Cardiac atrium fibroblast (primary cell): ENCODE results near the genes MSN and NALF2.

DNA sequence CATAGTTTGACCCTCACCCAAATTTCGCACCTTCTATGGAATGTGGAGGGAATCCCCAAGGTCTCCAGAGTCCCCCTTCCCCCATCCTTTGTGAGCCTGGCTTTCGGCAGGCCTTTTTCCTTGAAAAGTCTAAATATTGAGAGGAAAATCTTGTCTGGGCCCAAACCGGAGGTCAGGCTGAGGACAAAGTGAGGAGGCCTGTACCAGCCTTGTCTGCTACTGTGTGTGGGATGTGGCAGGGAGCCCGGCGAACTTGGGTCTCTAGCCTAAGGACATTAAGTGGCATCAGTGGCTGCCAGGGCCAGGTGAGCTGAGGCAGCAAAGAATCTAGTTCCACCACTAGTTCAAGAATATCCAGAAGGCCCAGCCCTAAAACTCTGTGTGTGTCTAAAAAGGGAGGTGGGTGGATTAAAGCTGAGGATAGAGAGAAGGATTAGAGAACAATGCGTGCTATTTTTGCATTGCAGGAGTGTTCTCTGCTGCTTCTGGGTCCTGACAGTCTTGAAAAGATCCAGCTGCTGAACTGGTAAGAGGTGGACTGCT lies 1.1 kb upstream of the AMER1 start:
- RAMPAGE, long total RNA: no peak

DNA sequence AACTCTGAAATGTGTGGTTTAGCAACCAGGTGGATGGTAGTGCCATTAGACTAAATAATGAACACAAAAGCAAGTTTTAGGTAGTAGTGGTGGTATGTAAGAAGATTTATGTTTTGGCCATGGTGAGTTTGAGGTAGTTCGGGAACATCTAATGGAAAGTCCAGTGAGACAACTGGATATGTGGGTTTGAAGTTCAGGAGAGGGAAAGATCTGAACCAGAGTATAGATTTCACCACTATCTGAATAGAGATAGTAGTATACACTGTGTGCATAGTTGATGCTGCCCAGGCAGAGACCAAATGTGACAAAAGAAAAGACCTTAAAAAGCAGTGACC lies 56.4 kb downstream of the MTMR8 start:
- RAMPAGE, long total RNA: no peak

DNA sequence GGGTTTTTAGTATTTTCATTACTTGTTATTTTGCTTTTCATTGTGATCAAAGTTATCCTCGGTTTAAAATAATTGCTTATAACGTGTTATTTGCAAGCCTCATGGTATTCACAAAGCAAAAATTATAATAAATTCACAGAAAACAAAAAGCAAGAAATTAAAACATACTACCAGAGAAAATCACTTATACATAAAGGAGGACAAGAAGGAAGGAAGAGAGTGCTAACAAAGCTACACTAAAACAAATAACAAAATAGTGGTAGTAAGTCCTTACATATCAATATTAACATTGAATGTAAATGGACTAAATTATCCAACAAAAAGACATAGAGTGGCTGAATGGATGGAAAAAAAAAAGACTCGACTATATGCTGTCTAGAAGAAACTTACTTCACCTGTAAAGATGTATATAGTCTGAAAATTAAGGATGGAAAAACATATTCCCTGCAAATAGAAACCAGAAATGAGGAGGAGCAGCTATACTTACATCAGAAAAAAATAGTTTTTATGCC lies 197.9 kb downstream of the ZC3H12B start:
- RAMPAGE, long total RNA: no peak

GRCh38 chrX:65595405-65596134 lies 61.0 kb upstream of the LAS1L start:
- RAMPAGE, long total RNA: no peak

DNA sequence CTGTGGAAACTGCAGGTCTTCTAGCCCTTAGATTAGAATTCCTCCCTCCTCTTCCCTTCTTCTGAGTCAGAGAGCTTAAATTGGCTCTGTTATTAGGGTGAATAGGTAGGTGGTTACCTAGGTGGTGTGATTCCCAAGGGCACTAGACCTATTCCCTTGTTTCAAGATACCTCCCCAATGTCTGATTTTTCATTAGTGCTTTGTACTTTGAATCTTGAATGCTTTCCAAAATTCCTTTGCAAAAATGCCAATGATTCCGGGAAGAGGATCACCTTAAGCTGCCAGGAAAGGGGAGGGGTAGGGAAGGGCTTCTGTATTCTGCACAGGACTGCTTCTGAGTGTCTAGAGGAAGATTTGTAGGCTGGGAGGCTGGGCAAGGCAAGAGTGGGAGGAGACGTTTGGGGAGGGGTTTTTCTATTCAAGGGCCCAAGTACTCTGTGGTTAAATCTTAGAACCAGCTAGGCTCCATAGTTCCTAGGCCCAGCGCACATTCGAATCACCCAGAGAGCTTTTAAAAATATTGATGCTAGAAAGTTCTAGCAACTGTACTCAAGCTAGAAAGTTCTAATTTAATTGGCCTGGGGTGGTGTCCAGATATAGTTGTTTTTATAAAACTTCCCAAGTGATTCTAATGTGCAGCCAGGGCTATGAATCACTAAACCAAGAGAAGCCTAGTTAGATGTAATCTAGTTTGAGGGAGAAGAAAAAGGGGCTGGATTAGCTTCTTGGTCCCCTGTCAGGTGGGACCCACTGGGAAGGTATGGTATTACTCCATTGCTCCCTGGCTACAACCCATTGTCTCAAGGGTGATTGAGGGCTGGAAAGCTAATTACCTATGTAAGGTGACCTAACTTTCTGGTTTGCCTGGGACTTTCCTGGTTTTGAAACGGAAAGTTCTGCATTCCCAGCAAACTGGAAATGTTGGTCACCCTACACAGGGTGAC lies 24.2 kb upstream of the MSN start:
- RAMPAGE, long total RNA: no peak

GRCh38 chrX:65667259-65668188 lies at the start of gene MSN:
TSS of gene MSN (plus strand) at chrX:65667654.
- RAMPAGE, long total RNA: start-site peak on the plus strand at chrX:65667648-65667729, 1,562 and 159 reads in 2 replicates

GRCh38 chrX:65732964-65733497 lies 65.6 kb downstream of the MSN start:
- RAMPAGE, long total RNA: no peak

GRCh38 chrX:65735069-65735613 lies 67.7 kb downstream of the MSN start:
- RAMPAGE, long total RNA: no peak

DNA sequence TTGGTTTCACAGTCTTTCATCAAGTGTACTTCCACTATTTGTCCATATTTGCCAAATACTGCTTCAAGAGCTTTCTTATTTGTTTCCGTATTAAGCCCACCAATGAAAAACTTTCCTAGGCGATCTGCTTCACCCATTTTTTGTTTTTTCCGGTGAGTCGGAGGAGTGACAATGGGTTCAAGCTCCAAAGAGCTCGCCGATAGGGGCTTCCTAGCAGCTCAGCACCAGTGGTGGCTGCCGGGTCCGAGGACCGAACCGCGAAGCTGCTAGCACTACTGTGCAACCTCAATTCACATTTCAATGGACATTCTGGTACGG lies 82.9 kb downstream of the VSIG4 start:
- RAMPAGE, long total RNA: no peak

- RAMPAGE, long total RNA: no peak
Measured at GRCh38 chrX:68298909-68299294, 134.4 kb downstream of the OPHN1 start.

DNA sequence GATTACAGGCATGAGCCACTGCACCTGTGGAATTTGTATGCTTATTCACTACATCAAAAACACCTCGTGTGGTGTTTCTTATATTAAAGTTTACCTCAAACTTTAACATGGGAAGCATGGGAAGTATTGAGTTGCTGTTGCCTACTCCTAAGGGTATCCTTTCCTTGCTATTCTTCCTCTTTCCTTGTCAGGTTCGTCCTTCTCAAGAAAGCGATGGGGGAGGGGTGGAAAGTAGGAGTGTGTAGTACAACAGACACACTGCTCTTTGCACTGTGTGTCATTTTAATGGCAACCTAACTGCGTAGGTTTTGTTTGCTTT lies 10.3 kb upstream of the YIPF6 start:
- RAMPAGE, long total RNA: no peak

DNA sequence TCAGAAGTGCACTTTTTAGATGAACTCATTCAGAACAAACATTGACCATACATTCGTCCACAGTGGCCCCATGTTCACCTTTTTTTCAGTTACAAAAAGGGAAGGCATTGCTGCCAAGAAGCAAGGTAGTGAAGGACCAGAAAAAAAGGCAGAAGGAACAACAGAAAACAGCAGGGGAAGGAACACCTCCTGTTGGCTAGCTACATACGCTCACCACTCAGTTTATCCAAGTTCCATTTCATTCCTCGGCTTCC lies 10.1 kb upstream of the YIPF6 start:
- RAMPAGE, long total RNA: no peak

GRCh38 chrX:68697716-68698037 lies 50.2 kb downstream of the STARD8 start:
- RAMPAGE, long total RNA: no peak

GRCh38 chrX:68868894-68869346 lies 40.1 kb downstream of the EFNB1 start:
- RAMPAGE, long total RNA: no peak

GRCh38 chrX:68894139-68894642 lies 65.4 kb downstream of the EFNB1 start:
- RAMPAGE, long total RNA: no peak

DNA sequence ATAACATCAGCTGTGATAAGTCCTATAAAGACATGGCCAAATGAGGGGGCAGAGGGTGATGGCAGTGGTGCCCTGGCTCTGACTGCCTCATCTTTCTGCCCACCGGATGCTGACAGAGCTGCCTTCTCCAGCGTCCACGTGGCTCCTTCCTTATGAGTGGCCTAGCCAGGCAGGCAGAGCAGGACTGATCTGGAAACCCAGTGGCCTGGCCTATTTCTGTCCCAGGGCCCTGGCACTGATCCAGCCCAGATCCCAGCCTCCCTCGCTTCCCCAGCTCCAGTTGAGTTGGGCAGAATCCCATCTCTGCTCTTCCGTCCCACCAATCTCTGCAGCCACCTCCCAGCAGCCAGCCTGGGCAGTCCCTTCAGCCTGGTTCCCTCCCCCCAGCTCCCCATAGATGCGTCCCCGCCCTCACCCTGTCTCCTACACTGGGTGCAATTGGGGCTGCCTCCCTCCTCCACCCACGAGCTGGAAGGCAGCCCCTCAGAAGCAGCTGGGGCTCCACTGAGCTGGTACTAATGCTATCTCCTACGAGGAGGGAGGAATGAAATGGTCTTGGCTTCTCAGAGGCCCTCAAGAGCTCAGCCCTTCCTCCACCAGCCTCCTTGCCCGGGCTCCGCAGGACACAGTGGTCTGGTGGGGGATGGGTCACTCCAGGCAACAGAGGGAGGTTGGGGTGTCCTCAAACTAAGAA lies 94.2 kb downstream of the PJA1 start:
- RAMPAGE, long total RNA: no peak

GRCh38 chrX:69164181-69164927 lies 899 bp downstream of the PJA1 start:
- RAMPAGE, long total RNA: no peak

- RAMPAGE, long total RNA: no peak
Measured at GRCh38 chrX:69504284-69505464, at the start of gene NALF2. TSS of gene NALF2 (plus strand) at chrX:69504326.

DNA sequence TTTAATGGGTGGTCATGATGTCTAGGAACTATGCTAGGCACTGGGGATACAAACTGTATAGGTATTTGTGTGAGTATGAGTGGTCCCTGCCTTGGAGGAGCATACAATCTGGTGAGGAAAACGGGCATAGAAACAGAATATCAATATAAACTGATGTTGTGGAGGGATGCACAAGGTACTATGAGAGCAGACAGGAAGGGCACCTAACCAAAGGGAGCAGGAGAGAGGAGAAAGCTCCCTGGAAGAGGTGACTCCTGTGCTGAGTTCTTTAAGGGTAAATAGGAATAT lies 2.0 kb downstream of the IGBP1 start:
- RAMPAGE, long total RNA: no peak

DNA sequence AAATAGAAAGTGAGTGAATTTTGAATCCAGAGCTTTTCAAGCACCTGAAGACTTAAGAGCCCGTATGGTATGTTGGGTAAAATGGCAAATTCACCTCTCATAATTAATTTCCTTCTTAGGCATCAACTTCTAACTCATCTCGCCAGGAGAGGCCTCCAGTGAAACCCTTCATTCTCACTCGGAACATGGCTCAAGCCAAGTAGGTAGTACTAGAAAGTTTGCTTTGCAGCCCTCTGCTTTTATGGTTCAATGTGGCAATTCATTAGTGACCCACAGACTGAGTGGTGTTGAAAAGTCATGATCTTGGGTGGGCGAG lies 15.4 kb downstream of the IGBP1 start:
- RAMPAGE, long total RNA: no peak